Type B pancreatic cell (in vitro differentiated cells): ENCODE measurements around a stretch of chr5.

- PRO-cap, result no peak
These were observed 87.3 kb downstream of the DCP2 start for GRCh38 chr5:113063873-113064353.

- PRO-cap, result no peak
These were observed 109.5 kb downstream of the TSSK1B start for GRCh38 chr5:113325021-113325863.

DNA sequence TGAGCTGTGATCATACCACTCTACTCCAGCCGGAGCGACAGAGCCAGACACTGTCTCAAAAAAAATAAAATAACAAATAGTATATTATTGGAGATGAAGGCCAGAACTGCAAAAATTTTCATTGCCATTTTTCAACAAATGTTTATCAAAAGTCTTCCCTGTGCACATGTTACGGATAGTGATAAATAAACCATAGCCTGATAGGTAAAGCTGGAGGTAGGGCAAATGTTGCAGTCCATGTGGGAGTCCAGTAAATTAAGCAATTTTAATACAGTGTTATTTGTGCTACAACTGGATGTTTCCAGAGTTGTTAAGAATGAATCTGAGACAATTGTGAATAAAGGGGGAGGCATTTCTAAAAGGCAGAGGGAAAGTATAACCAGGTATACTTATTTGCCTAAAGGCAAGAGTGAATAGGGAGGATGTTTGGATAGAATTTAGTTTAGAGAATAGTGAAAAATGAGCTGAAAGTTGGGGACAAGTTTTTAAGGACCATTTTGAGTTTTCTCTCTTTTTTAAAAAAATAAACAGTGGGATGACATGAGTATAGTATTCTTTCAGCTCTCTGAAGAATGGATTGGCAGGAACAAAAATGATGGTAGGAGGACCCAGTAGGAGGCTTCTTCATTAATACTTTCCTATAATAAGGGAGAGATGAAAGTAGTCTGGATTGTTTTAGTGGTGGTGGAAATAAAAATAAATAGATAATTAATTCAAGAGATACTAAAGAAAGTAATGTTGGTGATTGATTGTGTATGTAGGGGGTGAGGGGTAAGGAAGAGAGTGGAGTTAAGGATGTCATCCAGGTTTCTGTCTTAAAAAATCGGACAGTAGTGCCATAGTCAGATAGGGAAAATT, 44.5 kb downstream of the YTHDC2 start:
- PRO-cap, result no peak

- PRO-cap, result no peak
These were observed 226.6 kb upstream of the KCNN2 start for GRCh38 chr5:114135357-114135556.

DNA sequence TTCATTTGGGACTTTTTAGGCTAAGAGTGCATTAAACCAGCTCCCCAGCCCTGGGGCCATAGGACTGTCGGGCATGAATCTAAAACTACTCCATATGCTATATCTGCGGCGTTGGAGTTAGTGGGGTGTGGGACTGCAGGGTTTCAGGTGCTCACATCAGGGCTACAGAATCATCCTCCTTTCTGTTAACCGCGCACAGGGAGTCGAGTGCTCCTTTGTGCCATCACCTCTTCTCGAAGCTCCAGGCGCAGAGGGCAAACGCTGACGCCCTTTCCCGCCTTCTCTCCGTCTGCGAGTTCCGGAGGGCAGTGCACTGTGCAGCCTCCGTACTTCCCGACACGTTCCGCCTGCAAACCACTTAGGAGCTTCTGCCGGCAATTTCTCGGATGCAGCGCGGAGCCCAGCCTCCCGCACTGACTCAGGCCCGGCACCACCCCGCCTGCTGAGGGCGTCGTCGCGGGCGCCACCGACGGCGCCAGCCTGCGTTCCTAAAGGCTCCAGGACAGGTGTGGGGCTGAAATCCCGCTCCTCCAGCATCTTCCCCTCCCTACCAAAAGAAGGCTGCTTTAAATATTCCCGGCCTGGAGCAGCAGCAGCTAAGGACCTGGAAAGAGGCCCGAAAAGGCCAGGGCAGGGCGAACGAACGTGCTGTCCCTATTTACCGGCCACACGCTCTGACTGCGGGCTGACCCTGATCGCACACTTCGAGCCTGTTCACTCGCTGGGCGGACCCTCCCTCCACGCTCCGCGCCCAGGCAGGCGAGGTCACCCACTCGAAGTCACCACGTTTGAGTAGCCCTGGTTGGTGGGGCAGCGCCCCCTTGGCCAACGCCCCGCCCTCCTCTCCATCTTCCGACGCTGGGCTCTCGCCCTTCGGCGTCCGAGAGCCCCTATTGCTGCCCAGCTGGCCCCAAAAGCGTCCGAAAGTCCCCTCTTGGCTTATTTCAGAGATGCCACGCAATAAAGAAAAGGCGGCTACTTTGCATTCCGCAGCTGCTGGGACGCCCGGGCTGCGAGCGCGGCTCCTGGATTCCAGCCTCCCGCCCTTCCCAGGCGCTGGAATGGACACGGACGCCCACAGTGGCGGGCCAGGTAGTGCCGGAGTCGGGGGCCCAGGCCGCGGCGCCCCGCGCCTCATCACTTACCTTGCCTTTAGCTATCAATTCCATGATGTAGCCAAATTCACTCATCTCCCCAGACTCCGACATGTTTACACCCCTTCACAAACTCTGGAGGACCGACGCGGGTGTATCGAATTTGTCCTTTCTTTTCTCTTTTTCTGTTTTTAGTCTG, 9.6 kb upstream of the TRIM36 start:
- PRO-cap, result no peak

GRCh38 chr5:115296882-115297127, 351 bp upstream of the CCDC112 start:
- PRO-cap, result no peak

- PRO-cap, result no peak
These were observed 79.4 kb upstream of the CCDC112 start for GRCh38 chr5:115375691-115376514.

DNA sequence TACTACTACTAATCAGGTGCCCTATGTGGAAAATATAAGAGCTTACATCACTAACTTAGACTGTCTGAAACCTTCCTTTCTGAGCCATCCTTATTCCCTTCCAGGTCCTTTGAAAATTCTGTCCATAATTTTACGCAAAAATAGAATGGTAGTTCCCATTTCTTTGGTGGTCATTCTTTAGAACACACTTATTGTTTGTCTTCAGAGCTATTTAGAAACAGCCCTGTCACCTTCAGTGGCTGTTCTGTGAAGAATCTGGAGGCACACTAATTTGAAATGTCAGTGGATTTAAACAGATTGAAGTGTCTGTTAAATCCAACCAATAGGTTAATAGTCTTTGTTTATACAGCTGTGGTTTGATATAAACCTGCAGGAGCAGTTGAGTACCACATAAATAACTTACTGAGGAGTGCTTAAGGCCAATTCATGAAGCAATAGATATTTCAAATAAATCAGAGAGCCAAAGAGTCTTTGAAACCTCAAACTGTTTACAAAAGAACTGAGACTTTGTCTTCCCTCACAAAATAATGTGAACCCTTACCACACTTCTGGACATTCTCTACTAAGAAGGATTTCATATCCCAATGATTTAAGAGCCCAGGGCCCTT, 112.0 kb downstream of the FEM1C start:
- PRO-cap, result no peak

DNA sequence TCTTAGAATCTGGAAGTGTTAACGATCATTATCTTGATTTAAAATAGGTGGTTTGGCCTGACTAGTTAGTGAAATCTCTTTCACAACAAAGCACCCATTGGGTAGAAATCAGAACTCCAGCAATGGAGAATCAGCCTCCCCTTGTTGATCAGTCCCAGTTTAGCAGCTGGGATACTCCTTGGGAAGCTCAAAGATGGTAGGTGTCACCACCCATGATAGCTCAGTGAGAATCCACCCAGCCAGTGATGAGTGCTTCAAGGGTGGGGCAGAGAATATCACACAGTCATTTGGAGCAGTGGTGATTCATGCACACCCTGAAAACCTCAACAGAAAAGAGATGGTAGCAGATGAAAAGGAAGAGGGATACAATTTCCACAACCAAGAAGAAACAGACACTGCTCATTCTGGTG, 83.1 kb downstream of the FEM1C start:
- PRO-cap, result no peak

- PRO-cap, result no peak
These were observed 60.3 kb downstream of the FEM1C start for GRCh38 chr5:115484189-115484662.

- PRO-cap, result no peak
These were observed 24.5 kb downstream of the FEM1C start for GRCh38 chr5:115520006-115520619.

- PRO-cap, result no peak
These were observed 13.1 kb upstream of the FEM1C start for GRCh38 chr5:115557353-115558469.

GRCh38 chr5:115801945-115802461, 14.5 kb downstream of the CDO1 start:
- PRO-cap, result no peak

DNA sequence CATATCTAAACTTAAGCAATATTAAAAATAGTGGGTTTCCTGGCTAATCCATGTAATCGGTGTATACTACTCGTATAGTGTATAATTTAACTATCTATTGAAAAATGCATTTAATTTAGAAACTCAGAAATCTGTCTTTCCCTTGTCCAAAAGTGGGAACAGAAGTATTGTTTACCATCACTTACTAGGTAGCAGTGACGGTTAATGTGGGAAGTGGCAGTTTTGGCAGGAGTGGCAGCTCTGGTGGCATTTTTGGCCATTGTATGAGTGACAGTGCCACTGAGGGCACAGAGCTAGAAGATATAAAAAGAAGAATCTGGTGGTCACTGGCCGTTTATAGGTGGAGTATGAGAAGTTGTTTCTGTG, 1.9 kb downstream of the AP3S1 start:
- PRO-cap, result no peak

DNA sequence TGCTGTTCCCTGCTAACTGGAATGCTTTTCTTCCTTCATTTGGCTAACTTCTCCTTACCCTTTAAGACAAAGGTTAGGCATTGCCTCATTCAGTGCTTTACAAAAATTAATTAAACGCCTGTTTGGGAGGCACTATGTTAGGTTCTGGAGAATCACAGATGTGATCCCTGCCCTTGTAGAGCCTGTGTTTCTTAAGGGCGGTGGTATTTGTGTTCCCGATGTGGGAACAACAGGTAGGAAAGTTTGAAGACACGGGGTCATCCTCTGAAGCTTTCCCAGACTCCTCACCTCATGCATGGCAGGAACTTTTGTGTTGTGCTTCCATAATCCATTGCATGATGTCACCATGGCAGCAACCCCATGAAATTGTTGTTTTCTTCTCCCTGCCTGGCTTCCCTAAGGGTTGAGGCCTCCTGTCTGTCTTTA, 80.3 kb downstream of the SEMA6A start:
- PRO-cap, result no peak

DNA sequence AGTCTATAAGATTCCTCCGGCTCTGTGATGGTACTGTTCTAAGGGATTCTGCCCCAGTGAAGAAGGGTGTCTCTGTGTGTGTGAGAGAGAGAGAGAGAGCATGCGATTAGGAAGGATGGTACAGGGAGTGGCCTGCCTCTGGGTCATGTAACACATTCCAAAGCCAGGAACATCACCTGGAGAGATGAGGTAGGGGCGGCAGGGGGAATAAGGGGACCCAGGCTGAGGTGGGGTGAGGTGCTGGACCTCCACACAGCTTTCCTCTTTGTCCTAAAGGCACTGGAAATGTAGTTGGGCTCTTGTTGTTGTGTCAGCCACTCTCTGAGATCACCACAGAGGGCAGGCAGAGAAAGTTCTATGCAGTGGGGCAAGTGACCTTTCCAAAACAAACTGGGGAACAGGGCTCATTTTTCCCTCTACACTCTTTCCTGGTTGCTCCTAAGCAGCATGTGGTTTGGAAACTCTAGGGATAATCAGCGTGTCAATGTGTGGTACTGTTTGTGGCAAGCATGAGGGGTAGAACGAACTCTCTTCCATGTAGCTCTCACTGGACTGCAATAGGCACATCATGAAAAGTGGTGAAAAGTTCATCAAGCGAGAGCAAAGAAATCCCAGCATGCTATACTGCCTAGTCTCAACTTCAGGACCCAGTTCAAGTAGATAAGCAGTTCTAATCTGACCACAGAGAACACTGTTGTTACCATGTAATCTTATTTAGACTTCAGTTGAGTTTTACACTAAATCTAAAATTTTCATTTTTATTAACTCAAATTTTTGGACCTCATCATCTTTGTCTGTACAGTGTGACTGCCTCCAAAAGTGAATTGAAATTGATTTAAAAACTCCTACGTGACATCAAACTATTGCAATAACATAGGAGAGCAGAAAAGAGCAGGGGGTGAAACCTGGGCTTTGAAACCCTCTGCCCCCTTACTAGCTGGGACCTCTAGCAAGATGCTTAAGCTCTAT, 64.8 kb downstream of the SEMA6A start:
- PRO-cap, result no peak

GRCh38 chr5:116533940-116534884, 40.4 kb downstream of the SEMA6A start:
- PRO-cap, result no peak

- PRO-cap, result no peak
These were observed 2.8 kb downstream of the SEMA6A start for GRCh38 chr5:116571741-116572294.

GRCh38 chr5:116572688-116573415, 1.8 kb downstream of the SEMA6A start:
- PRO-cap, result no peak

DNA sequence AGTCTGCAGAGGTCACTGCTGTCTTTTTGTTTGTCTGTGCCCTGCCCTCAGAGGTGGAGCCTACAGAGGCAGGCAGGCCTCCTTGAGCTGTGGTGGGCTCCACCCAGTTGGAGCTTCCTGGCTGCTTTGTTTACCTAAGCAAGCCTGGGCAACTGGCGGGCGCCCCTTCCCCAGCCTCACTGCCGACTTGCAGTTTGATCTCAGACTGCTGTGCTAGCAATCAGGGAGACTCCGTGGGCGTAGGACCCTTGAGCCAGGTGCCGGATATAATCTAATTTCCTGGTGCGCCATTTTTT, 769.0 kb upstream of the SEMA6A start:
- PRO-cap, result no peak